Mesangial cell (primary cell): ENCODE measurements around a stretch of chr3.

- RAMPAGE, long total RNA = no peak
Measured at GRCh38 chr3:71129458-71130410, 453.8 kb downstream of the FOXP1 start.

GRCh38 chr3:71208700-71209320, 374.7 kb downstream of the FOXP1 start:
- RAMPAGE, long total RNA = no peak

GRCh38 chr3:71226480-71227311, 356.8 kb downstream of the FOXP1 start:
- RAMPAGE, long total RNA = no peak

DNA sequence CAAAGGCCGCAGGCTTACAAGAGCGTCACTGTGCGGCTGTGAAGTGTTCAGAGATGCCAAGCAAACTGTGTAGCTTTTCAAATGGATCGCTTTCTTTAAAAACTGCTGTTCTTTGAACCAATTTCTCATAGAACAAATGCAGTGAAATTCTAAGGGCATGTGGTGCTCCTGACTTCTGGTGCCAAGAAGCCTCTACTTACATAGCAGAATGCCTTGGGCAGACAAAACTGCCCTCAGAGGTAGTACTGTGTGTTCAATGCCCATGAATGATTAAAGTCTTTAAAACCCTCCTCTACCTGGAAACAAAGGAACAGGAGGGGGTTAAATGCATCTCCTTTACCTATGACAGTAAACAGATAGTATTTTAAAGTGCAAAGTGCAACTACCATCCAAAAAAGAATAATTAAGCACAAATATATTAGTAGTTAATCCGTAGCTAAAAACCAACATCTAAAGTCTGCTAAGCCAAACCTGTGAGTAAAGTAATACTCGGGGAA, 353.3 kb downstream of the FOXP1 start:
- RAMPAGE, long total RNA = no peak

DNA sequence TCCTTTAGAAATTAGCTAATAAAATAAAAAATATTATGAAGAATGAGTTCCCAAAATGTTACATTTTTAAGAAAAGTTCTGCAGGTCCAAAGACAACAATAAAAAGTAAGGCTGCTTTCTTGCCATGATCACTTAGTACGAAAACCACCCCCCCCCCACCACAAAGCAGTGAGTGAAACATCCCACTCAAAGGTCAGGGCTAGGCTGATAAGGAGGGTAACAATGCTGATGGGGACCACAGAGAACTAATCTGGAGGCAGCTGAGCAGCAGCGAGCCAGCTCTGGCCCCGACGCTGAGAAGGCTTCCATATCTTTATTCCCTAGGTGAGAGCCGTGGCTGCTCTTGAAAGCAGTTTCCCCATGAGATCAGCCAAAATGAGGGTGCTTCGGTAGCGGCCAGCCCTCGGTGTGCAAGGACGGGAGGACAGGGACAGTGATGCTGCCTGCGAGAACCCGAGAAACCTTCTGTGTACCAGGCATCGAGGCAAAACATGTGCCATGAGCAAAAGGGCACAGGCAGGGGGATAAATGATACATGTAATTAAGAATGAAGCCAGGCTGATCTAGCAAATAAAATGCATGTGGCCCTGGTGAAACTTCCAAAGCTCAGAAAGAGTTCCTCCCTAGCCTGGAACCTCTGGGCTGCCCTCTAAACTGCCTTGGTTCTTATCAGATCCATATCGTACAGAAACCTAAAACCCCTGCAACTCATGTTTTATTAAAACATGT, 337.5 kb downstream of the FOXP1 start:
- RAMPAGE, long total RNA = no peak

DNA sequence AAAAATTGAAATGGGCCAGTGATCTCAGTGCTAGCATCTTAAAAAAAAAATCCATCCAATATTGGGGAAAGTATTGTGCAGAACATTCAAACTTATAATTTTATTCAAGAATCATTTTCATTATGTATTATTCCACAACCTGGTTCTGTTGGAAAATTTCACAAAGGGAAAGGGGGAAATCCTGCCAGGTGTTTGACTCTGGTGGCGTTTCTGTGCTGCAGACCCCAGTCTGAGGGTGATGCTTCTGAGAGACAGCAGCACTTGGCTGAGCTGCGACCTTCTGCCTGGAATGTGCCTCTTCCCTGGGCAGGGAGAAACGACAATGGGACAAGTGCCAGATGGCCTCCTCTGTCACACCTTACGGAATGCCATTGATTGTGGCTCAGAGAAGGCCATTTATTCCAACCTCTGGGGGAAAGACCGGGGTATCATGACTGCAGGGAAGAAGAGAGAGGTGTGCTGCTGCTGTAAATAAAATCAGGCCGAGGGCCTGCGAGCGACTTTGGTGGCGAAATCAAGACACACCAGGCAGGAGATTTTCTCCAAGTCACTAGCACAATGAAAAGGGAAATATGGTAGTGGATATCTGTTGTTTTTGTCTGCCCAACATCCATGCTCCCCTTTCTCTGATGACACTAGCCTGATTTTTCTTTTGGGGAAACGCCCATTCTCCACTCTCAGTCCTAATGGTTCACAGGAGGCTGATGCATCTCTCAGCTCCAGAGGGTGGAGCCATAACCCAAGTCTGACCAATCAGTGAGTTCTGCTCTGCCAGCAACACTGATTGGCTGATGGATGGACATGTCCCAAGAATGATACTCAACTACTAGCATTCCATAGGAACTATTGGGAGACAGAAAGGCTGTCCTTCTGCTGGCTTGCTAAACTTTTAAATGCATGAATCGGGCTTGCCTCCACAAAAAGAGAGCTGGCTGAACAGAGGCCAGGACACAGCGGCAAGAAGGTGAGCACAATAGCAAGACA, 336.2 kb downstream of the FOXP1 start:
- RAMPAGE, long total RNA = no peak

GRCh38 chr3:71254079-71254786, 329.3 kb downstream of the FOXP1 start:
- RAMPAGE, long total RNA = no peak

GRCh38 chr3:71568195-71568431, 15.4 kb downstream of the FOXP1 start:
- RAMPAGE, long total RNA = no peak

DNA sequence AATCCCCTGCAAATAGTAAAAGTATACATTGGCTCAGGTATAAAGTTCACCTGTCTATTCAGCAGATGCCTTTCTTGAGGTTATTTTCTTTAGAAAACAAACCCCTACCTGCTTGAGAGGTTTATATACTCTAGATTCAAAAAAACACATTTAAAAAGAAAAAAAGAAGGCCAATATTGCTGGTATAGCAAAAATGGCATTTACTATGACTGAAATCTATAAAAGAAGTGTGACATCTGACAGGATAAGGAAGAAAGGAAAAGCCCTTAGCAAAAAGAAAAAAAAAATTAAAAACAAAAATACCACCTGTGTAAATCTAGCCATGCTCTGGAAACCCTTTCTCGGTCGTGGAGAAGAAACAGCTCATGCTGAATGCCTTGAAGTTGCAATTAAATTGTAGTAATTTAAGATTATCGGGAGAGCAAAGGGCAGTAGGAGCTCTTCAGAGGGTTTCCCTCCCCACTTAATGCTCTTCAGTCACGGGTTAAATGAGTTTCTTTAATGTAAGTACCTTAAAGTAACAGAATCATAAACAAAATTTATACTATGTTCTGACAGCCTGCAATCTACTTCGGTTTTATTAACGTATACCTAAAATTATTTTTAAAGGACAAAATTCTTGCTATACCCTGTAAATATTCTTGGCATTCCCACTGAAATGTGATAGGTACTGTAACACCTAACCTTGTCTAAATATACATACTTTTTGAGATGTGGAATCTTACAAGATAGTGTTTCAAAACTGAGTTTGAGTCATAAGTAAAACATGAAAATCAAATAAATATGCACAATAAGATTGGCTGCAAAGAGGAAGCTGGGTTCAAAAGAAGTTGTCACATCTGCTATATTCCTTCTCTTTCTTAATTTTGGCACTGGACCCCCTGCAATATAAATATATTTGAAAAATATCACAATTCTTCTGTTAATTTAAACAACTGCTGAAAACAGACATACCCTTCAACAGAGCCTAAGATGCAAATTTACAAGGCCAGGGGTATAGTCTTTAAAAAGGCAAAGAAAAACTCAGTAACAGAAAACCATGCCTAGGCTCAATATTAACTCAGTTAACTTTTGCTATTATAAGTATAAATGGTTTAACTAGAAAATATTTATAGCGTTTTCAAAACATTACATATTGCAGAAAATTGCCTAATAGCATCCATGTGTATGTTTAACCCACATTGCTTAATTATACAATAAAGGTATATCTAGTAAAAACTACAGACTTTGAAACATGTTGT, 5.3 kb downstream of the FOXP1 start:
- RAMPAGE, long total RNA = no peak

GRCh38 chr3:71728872-71729337, 3.7 kb upstream of the EIF4E3 start:
- RAMPAGE, long total RNA = no peak

DNA sequence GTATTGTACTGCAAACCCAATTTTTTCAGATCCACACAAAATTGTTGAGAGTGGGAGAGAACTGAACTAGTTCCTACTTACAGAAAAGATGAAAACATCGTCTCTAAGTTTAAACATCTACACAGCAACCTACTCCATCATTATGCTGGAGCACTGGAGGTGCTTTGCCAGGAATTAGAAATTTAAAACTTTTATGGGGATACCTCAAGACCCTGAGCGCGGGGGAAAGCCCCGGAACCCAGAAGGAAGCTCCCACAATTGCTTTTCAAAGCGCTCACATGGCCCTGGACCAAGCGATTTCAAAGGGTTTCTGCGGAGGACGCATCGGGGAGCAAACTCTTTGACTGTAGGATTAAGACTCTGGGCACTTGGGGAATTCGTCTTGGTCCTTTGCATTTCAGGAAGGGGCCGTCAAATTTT, 778 bp downstream of the PROK2 start:
- RAMPAGE, long total RNA = no peak

- RAMPAGE, long total RNA = no peak
Measured at GRCh38 chr3:72123939-72124063, 338.9 kb upstream of the PROK2 start.

GRCh38 chr3:72317389-72317989, 530.8 kb downstream of the SHQ1 start:
- RAMPAGE, long total RNA = no peak

- RAMPAGE, long total RNA = no peak
Measured at GRCh38 chr3:72336871-72337490, 511.3 kb downstream of the SHQ1 start.

DNA sequence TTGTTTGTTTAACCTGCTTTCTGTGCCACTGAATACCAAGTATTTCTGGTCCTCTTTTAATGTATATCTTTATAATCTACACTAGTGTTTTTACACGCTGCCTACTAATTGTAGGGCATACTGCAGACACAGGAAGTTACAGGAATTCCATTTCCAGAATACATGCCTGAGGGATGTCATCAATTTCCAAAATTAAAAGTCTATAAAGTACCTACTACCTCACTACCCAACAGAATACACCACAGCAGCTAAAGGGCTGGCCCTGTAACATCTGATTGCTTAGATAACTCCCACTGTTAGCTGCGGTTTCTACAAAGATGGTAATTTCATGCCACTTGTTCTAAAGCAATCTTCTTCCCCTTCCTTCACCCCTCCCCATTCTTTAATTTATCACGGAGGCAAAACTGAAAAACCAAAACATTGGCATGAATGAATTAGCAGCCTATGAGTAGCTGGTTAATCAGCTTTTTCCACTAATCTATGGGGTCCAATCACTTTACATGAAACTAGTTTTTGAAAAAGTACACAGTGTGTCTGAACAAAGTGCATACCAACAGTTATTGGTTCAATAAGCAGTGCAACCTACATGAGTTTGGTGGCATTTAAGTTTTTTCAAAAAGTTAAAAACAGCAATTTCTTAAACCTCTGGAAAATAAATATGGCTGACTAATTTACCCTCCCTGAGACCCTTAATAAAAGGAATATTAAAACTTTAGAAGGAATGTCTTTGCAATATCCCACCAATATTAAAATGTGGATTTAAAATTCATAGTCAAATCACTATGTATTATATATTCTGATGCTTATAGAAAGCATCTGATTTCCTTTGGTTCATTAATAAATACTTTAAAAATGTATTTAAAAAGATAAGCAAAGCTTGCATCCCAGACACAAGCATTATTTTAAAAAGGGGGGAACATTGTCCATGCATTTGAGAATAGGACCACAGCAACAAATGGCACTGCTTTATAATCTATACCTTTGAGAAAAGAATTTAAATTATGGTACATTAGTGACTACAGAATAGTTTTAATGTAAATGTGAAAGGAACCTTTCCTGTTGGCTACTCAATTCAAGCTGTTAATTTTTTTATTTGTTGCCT, 472.4 kb downstream of the SHQ1 start:
- RAMPAGE, long total RNA = no peak

DNA sequence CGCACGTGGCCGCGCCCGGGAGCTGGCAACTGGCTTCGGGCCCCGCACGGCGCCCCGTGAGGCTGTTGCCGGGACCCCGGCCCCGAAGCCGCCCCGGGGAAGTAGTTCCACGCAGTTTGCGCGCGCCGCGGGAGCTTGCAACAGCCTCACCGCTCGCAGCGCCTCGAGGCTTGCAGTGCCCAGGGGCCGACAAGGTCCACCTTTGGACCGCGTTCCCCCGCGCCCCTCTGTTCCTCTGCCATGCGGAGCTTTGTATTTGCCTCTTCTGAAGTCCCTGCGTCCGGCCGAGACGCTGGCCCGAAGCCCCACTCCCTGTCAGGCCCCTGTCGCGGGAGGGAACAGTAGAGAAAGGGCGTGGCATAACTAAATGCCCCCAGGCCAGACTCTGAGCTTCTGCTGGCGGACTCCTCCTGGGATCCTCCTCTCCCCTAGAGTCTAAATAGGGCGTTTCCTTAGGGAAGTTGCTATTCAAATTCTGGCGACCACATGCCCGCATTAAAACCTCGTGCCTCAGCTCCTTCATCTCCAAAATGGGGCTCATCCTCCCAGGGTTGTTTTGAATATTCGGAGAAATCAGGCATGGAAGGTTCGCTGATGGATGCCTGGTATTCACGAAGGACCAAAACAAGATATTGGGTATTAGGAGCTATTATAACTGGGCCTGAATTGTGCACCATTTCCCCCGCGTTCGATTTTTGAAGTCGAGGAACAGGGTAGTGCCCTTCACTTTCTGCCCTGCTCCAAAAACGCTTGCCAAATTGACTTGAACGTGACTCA, 400.7 kb downstream of the SHQ1 start:
- RAMPAGE, long total RNA = no peak

- RAMPAGE, long total RNA = no peak
Measured at GRCh38 chr3:72461975-72462319, 386.3 kb downstream of the SHQ1 start.

DNA sequence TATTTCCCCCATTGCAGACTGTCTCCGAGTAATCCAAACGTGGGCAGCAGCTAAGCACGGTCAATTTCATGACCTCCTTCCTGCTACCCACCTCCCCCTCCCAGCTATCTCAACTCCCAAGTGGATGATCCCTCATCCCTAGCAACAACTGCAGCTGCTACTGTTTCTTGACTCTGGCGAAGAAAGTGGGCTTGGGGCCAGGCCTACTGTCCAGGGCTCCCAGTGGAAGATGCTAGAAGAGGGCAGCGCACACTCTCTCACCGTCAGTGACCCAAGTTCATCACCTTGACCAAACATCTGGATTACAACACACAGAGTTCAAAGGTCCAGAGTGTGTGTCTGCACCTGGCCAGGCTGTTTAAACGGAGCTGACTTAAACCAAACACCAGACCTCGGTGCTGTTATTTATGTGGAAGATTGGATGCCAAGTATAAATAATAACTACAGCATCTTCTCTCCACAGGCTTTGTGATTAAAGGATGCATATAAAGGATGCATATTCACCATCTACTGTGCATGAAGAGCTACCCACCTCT, 385.6 kb downstream of the SHQ1 start:
- RAMPAGE, long total RNA = no peak

DNA sequence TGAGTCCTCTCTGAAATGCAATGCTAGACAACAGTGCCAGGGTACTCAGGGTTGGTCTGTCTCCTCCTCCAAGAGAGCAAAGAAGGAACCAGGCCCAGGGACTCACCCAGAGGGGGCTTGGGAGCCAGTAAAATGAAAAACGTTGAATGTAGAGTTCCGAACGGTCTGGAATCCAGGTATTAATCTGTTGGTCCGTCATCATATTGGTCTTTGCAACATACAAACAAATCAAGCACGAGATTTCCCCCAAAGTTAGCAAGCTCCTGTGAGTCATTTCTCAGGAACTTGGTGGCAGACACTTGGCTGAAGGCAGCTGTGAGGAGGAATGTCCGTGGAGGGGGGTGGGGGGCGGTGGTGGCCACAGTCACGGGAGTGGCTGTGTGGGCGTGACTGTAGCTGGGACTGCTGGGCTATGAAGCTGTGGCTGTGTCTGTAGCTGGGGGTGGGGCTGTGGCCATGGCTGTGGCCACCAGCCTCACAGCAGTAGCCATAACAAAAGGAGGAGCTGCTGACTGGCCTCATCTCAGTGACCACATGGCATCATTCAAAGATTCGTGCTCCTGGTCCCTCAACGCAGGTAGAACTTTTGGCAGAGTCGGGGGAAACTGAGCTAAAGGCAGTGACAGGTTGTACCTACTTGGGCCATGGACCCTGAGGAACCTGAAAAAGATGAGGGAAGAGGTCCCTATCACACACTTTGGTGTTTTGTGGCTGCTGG, 360.9 kb downstream of the SHQ1 start:
- RAMPAGE, long total RNA = no peak

DNA sequence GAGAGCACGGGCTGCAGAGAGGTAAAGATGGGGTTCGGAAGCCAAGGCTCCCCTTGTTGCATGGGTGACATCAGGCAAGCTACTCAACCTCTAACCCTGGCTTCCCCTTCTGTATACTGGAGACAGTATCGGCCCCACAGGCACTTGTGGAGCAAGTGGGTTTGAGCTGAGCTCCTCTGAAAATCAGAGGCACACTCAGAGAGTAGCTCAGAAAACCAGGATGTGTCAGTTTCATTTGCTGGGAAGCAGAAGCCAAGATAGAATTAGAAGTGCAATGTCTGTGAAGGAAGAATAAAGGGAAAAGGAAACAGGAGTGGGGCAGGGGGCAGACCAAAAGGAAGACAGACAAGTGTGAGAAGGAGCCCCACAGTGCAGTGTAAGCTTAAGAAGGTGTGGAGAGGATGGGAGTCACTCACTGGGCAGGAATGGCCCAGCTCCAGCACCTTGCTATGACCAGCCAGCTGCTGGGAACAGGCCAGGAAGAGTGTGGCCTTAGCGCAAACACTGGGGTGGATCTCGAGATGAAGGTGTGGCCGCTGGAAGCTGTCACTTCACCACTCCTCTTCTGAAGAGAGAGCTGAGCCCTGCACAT, 108.7 kb downstream of the SHQ1 start:
- RAMPAGE, long total RNA = no peak